Occipital lobe (tissue), 2 donors: ENCODE data around the gene MARCHF7.

- RAMPAGE, long total RNA: no peak
Observed at GRCh38 chr2:158545986-158546908, 89.5 kb downstream of the PKP4 start.

- RAMPAGE, long total RNA: no peak
Observed at GRCh38 chr2:158893940-158894650, 74.3 kb upstream of the TANC1 start.

GRCh38 chr2:159155193-159155811, 131.2 kb downstream of the WDSUB1 start:
- RAMPAGE, long total RNA: no peak

- RAMPAGE, long total RNA: no peak
Observed at GRCh38 chr2:159194206-159194616, 92.3 kb downstream of the WDSUB1 start.

DNA sequence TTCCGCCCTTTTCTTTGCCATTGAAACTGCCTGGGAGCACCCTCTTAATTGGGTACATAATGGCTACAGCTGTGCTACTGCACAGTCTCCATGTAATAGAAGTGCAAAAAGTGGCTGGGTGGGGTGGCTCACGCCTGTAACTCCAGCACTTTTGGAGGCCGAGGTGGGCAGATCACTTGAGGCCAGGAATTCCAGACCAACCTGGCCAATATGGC, 60.8 kb downstream of the WDSUB1 start:
- RAMPAGE, long total RNA: no peak

GRCh38 chr2:159383430-159383720, 96.9 kb upstream of the WDSUB1 start:
- RAMPAGE, long total RNA: no peak

DNA sequence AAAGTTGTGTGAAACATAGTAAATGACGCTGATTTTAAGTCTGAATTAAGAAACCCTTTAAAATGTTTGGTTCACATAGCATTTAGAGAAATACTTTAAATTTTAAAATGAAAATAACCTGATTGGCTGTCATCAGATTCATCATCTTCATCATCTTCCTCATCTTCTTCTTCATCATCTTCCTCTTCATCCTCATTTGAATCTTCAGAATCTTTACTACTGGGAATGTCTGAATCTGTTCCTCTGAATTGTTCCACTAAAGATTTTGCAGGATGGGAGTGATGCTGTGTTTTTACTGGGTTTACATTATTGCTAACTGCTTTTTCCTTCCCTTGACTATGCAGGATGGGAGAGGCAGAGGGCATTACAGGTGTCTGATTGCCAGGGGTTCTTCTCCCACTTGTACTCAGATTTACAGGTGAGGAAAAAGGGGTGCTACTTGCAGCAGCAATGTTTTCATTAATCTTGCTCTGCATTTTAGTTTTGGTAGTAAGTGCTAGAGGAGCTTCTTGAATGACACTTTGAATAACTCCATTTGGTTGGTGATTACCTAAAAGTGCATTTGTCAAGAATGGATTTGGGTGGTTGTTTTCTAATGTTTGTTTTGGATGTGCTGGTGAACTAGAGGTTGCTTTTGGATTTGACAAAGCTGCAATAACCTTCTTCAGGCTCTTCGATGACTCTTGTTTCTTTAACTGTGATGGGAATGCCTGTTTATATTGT, 146.3 kb upstream of the WDSUB1 start:
- RAMPAGE, long total RNA: no peak

GRCh38 chr2:159711805-159712806, at the start of gene MARCHF7:
MARCHF7 (plus strand) TSS chr2:159712506.
- RAMPAGE, long total RNA: start-site peak on the plus strand at chr2:159712465-159712571, 1,211 and 1,892 reads in 2 replicates

GRCh38 chr2:159737691-159738467, 25.6 kb downstream of the MARCHF7 start:
- RAMPAGE, long total RNA: no peak

DNA sequence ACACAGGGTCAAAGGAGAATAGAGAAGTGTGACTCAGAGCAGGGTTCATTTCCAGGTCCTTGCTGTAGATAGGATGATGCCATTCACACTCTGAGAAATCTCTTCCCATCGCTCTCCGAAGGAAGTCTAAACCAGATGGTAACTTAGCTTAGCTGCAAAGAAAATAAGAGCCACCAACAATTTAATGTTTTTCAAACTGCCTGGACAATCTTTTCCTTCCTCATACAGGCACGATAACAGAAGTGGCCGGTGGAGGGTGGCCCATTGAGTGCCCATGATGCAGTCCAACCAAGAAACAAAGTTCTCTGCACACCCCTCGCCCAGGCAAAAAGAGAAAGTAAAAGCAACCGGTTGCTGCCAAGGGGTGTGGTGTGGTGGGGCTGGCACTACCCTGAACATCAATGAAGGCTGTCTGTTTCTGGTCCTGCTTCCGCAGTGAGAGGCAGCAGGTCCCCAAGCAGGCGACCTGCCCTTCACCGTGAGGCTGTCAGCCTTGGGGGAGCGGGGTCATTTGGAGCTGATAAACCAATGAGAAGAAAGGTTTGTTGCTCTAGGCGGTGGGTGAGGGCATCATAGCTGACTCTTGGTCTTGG, 1.0 kb downstream of the LY75 start:
- RAMPAGE, long total RNA: no peak

GRCh38 chr2:160208156-160208645, 8.1 kb upstream of the ITGB6 start:
- RAMPAGE, long total RNA: no peak

GRCh38 chr2:160355489-160355942, 138.1 kb downstream of the RBMS1 start:
- RAMPAGE, long total RNA: no peak

GRCh38 chr2:160379463-160379793, 114.2 kb downstream of the RBMS1 start:
- RAMPAGE, long total RNA: no peak

GRCh38 chr2:160417730-160418314, 75.8 kb downstream of the RBMS1 start:
- RAMPAGE, long total RNA: no peak

DNA sequence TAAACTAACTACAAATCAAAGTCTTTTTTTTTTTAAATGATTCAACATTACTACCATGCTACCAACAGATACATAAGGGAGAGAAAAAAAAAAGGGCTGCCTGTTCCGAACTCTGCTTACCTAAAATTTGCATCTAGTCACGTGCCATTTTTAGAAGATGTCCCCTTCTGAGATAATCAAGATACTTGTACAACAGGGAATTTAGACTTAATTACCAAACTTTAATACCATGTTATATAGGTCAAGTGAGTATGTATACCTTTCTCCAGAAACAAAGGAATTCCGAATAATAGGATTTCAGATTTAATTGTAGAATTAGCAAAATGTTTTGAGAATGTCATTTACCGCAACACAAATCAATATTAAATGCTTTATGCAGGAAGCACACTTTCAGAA, 2.6 kb downstream of the RBMS1 start:
- RAMPAGE, long total RNA: no peak

- RAMPAGE, long total RNA: no peak
Observed at GRCh38 chr2:161077027-161077494, 83.2 kb upstream of the TANK start.

DNA sequence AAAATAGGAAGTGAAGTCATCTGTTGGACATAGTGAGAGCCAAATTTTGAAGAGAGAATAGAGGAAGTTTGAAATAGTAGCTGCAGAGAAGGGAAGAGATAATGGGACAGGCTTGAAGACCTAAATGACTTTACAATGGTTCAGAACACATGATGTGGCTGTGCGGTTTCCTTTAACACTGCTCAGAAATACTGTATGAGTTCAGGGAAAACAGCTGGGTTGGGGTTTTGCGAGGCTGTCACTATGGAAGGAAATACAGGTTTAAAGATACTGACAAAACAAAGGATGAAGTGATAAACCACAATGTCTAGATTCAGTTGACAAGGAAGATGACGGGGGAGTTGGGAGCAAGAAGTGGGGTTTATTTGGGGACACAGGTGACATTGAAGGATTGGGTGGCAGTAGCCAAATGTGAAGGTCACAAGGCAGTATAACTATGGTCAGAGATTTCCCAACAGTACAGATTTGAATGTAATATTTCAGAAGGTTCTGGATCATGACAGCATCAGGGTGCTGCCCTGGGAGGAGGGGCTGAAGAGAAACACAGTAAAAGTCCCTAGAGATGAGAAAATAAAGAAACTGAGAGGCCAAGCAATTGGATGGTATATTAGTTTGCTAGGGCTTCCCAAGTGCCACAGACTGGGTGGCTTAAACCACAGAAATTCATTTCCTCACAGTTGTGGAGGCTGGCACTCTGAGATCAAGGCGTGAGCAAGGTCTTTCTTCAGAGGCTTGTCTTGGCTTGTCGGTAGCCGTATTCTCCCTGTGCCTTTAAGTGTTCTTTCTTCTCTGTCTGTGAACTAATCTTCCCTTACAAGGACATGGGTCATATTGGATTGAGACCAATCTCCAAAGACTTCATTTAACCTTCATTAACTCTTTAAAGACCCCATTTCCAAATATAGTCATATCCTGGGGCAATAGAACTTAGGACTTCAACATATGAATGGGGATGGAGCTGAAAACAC, 82.4 kb upstream of the TANK start:
- RAMPAGE, long total RNA: no peak

DNA sequence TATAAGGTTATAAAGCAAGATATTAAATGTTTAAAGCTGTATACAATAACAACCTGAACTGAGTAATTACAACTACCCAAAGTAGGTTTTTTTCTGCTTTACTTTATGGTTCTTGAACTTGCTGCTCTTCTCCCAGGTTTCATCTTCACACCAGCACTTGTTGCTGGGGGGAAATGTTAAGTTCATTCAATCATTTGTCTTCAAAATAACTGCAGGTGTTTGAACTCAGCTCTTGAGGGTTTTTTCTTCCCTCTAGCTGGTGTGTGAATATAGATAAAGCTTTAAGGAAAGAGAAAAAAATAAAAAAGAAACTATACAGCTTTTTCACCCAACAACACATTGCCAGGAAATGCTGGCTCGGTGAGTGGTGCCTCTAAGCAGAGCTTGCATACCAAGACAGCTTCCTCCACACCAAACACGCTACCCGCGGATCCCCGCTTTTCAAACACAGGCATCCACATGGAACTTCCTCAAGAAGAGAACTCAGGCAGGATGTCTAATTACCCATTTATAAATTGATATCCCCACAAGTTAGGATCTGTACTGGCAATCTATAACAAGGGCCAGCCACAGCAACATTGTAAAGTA, 69.9 kb upstream of the TANK start:
- RAMPAGE, long total RNA: no peak

DNA sequence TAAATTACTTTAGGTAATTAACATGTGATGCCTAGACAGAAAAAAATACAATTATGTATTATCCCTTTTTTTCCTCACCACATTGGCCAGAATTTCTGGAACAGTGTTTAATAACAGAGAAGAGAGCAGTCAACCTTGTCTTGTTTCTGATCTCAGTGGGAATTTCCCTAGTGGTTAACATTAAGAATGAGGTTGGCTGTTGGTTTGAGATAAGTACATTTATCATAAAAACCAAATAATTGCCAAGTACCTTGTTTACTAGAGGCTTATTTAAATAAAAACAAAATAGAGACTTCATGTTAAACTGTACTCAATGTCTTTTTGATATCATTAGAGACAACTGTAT, 21.2 kb upstream of the TANK start:
- RAMPAGE, long total RNA: no peak

DNA sequence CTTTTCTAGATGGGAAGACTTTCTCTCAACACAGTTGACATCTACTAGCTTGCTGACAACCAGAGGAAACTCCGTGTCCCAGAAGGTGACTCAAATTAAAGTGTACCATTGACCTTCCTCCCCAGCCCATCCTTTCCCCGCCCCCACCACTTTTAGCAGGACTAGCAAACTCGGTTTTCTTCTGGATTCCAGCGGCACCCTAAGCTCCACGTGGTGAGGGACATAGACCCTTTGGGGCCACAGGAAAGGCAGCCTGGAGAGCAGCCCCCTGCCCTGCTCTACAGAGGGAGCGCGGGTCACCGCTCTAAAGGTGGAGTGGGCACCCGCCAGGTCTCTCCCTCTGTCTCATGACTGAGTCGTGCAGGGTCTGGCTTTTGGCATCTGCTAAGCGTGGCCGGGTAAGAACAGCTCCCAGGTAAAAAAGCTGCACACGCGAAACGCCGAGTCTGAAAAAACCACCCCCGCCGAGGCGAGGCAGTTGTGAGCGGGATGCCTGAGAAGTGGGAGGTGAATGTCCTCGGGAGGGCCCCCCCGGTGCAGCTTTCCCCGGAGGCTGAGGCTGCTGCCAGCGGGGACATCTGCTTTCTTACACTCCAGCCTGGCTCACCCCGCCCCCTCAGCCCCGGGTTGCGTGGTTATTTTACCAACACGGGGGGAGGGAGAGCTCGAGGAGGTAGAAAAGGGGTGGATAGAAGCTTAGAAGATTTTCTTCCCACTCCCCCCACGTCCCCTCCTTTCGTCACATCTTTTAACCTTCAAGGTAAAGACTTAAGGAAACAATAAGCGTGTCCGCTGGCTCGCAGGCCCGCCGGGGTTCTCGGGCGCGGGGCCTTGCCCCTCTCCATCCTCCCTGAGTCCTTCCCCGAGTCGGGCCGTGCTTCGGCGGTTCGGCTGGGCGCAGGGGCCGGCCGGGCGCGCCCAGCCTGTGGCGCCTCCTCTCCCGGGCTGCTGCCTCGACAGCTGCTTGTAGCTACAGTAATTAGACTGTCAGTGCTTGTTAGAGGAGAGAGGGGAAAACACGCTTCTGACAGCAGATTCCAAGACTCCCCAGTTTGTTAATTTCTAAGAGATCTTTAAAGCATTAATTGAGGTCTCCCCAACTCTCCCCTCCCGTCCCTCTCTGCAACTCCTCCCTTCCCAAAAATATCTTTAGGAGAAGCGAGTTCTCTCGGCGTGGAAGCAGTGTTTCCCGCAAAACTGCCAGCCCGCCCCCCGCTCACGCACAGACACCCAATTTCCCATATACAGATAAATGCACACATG, 70.6 kb upstream of the PSMD14 start:
- RAMPAGE, long total RNA: no peak